Mammary epithelial cell (primary cell): ENCODE data around the gene EIF5A.

- CAGE, long polyA plus RNA = no peak
- RRBS = no CpG with 5 or more reads among the region's 3 CpGs
These were observed 8.2 kb downstream of the C1QBP start for GRCh38 chr17:5430663-5431320.

DNA sequence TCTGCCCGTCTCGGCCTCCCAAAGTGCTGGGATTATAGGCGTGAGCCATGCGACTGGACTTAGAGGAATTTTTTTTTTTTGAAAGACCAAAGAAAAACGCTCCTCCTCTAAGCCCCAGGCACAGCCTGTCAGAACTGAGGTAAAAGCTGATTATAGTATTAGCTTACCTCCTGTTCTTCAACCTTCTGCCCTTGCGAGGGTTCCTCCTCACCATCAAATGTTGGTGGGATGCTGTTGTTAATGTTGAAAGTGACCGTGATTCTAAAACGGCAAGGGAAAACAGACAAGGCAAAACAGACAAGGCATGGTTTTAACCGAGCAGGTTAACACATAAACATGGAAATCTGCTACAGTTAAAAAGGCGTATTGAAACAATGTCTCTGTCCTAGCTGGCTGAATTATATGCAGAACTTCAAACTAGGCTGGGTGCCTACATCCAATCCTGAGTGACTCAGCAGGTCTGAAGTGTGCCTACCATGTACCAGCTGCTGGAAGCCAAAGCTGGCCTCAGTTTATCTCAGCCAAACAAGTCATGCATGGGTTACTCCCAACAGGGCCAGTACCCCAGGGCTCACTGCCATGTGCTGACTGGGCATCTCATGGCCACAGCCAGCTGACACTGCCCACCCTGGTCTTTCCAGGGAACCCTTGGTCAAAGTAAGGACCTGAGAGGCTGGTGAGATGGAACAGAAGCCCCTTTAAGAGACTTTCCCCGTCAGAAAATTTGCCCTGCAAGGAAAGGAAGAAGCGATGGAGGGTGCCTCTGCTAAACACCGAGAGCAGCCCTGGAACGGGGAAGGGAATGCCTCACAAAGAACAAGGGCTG is 4.0 kb downstream of the C1QBP start:
- CAGE, long polyA plus RNA = no peak
- RRBS = no CpG with 5 or more reads among the region's 14 CpGs

DNA sequence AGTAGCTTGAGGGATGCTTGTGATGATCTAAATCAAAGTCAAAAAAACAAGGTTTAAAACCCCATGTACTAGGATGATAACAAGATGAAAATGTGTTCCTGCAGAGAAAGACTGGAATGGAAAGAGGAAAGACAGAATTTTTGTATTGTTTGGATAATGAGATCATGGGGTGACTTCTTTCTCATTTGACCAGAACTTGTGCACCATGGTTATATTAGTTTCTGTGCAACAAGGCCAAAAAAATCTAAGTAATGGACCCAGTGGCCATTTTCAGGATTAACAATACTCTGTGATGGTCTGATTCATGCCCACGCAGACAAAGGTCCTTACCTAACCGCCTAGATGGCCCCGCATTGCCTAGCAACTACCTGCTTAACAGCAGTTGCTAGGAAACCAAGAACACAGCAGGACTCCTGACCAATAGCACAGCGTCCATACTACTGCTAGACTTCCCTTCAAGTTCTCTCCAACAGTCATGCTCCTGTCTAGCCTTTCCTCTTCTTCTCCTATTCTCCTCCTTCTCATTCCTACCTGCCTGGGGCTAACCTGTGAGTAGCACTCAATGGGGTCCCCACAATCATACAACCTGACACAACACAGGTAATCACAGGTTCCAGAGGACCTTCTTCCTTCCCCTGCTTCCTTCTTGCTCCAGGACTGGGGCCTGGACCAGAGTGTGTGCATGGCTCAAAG is 8.0 kb upstream of the ENSG00000286190 start:
- CAGE, long polyA plus RNA = no peak
- RRBS = no CpG with 5 or more reads among the region's 4 CpGs

DNA sequence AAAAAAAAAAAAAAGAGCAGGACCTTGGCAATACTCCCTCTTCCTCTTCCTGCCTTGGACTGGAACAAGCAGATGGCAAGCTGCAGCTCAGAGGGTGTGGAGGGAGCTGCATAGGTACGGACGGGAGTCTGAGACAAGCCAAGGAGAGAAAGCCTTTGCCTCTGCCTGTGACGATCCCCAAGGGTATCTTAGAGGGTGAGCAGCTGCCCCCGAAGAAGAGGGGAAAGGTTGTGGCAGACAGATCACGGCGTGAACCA is 109.2 kb downstream of the AIPL1 start:
- CAGE, long polyA plus RNA = no peak
- RRBS = no CpG with 5 or more reads among the region's 6 CpGs

GRCh38 chr17:6548410-6549201 is 7.7 kb downstream of the PITPNM3 start:
- CAGE, long polyA plus RNA = no peak
- RRBS = no CpG with 5 or more reads among the region's 13 CpGs

- CAGE, long polyA plus RNA = no peak
- RRBS = 71% methylated on average over 2 of the region's 16 CpGs
These were observed 1.6 kb downstream of the PITPNM3 start for GRCh38 chr17:6554524-6555348.

GRCh38 chr17:6687325-6687679 is 25.9 kb downstream of the SLC13A5 start:
- CAGE, long polyA plus RNA = no peak
- RRBS = no CpG with 5 or more reads among the region's 10 CpGs

- CAGE, long polyA plus RNA = no peak
- RRBS = no CpG with 5 or more reads among the region's 11 CpGs
These were observed 12.9 kb downstream of the SLC13A5 start for GRCh38 chr17:6700209-6700797.

DNA sequence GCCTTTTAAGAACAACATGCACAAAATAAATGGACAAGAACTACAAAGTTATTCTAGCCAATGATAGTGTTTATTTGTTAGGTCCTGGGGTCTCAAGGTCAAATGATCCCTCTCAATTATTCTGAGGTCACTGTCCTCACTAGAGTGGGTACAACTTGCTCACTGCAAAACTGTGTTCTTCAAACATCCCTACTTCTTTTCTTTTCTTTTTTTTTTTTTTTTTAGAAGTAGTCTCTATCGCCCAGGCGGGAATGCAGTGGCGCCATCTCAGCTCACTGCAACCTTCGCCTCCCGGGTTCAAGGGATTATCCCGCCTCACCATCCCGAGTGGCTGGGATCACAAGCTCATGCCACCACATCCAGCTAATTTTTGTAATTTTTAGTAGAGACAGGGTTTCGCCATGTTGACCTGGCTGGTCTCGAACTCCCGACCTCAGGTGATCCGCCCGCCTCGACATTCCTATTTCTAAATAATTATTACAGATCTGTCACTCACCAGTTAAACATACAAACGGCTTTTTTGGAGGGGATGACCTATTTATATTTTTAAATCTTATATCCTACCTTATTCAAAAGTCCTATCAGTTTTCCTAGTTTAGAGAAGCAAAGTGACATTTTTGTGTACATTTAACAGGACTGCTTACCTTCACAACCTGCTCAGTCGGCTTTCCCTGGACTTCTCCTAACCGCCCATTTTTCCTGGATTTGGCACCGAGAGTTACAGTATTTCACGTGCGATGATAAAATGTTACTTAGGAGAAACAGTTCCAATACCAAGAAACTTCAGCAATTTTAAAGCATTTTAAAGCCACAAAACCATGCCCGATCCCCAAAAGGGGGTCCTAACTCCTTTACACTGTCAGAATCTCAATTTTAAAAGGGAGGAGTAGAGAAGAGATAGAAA is 913 bp upstream of the RNASEK start:
- CAGE, long polyA plus RNA = no peak
- RRBS = no CpG with 5 or more reads among the region's 20 CpGs

DNA sequence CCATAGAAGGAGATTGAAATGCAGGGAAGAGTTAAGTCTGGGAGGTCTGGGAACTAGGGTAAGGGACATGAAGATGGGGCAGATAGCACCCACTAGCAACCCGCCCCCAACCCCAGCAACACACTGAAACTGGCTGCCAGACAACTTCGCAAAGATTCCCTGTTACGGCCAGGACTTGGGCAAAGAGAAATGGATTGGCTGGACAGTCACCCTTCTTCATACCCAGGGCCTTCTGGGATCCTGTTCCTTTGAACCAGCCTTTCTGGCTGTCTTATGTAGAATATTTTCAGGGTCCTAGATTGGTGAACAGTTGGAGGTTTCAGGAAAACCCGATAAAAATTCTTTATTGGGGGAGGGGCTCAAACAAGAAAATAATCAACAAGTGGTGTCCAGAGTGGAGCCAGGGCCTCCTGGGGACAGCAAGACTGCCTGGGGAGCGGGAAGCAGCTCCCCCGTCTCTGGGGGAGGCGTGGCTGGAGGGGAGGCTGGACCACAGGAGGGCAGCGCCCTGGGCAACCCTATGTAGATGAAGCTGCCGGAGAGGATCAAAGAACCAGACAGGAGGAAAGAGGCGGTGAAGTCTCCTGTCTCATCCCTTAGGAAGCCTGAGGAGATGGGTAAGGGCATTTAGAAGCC is 2.5 kb downstream of the SLC16A11 start:
- CAGE, long polyA plus RNA = no peak
- RRBS = no CpG with 5 or more reads among the region's 10 CpGs

GRCh38 chr17:7098900-7099308 is 15.7 kb downstream of the ASGR2 start:
- CAGE, long polyA plus RNA = no peak
- RRBS = no CpG with 5 or more reads among the region's 6 CpGs

GRCh38 chr17:7220089-7221318 is 766 bp downstream of the ACADVL start:
- CAGE, long polyA plus RNA = no peak
- RRBS = no CpG with 5 or more reads among the region's 48 CpGs

DNA sequence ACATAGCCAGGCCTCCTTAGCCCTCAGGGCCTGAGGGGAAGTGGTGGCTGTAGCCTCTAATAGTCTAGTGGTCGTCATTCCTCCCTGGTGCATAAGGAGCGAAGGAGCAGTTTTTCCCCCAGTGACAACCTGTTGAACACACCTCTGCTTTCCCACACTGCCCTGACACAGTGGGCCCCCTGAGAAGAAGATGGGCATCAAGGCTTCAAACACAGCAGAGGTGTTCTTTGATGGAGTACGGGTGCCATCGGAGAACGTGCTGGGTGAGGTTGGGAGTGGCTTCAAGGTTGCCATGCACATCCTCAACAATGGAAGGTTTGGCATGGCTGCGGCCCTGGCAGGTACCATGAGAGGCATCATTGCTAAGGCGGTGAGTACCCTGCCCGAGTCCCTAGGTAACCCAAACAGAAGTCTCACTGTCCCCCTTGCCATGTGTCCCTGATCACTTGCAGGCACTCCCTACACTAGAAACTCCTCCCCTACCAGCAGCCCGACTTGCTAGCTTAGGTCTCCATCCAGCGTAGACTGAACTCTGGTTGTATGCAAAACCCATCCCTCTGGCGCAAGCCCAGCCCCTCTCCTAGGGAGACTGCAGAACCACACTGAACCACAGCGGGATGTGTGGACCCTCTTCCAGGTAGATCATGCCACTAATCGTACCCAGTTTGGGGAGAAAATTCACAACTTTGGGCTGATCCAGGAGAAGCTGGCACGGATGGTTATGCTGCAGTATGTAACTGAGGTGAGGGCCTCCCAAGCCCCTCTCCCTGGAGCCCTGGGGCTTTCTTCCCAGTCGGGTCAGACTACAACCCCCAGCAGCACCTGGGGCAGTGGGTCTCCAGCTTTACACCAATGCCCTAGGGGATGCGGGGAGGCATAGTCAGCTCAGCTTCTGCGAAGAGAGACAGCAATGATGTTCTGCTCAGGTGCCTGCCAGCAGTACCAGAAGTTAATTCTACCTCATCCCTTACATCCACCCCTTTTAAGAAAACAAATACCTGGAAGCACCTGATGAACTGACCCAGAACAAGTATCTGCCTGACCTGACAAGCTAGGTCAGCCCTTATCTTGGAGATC is 3.1 kb downstream of the ACADVL start:
- CAGE, long polyA plus RNA = no peak
- RRBS = no CpG with 5 or more reads among the region's 17 CpGs

DNA sequence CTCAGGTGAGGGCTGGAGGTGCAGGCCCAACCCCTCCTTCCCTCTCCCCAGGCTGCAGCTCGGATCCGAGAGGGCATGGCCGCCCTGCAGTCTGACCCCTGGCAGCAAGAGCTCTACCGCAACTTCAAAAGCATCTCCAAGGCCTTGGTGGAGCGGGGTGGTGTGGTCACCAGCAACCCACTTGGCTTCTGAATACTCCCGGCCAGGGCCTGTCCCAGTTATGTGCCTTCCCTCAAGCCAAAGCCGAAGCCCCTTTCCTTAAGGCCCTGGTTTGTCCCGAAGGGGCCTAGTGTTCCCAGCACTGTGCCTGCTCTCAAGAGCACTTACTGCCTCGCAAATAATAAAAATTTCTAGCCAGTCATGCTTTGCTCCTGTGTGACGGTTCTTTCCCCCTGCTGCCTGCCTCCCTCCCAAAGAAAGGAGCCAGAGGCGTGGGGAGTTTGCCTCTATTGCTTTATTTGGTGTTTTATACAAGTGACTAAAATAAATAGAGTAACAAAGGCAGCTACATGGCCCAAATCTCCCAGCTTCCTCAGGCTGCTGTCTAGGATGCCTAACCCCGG is 5.2 kb downstream of the ACADVL start:
- CAGE, long polyA plus RNA = no peak
- RRBS = no CpG with 5 or more reads among the region's 12 CpGs

DNA sequence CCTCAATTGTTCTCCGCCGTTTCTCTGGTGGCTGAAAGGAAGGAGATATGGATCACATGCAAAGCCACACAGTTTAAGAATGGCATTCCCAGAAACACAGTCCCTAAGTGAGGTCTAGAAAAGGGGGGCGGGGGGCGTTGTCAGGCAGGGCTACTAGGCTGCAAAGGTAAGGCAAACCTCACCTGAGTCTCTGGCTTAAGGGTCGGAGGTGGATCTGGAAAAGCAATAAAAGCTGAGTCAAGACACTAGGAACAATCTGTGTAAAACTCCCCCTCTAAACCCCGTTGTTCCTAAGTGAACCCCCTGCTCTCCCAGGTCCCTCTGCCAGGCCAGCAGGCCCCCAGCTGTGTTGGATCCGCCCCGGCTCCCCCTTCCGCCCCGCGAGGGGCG is 1.8 kb downstream of the PHF23 start:
- CAGE, long polyA plus RNA = no peak
- RRBS = 2% methylated on average over 5 of the region's 12 CpGs

- CAGE, long polyA plus RNA = no peak
- RRBS = no CpG with 5 or more reads among the region's 8 CpGs
These were observed 1.0 kb downstream of the CTDNEP1 start for GRCh38 chr17:7250554-7250899.

DNA sequence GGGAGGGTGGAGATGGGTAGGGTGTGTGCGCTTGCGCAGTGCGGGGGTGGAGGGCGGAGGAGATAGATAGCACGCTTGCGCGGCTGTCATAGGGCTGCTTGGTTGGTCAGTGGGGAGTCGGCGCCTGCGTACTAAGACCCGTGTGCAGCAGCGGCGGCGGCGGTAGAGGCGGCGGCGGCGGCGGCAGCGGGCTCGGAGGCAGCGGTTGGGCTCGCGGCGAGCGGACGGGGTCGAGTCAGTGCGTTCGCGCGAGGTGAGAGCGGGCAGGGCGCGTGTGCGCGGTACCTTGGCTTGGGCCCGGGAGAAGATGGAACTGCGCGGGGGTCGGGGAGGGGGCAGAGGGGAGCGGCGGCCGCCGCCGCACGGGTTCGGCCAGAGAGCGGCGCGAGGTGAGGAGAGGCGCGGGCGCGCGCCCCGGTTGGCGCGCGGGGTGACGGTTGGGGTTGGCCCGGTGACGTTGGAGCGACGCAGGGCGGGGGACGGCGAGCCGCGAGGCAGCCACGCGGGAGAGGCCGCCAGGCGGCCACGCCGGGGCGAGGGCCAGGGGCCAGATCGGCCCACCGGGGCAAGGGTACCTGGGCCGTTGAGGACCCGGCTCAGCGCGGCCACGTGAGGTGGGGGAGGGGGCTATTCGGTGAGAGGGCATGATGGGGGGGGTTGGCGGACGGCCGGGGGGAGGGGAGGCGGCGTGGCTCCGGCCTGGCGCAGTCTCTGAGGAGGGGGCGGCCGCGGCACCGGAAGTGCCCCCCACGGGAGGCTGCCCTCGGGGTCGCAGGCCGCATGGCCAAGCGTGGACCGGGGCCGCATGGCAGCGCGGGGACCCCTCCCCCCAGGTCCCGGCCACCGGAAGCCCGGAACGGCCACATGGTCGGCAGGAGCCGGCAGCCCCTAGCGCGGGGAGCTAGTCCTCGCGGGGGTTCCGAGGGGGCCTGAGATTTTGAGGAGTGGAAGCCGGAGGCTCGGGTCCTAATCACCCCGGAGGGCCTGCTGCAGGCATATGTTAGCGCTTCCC is at the start of gene EIF5A:
EIF5A (plus strand) TSS at position 129 of the 1,012 bp plus-strand sequence.
- CAGE, long polyA plus RNA = start-site peak on the plus strand centred at position 124 of the sequence, 40 bp wide, 106 reads
- RRBS = 1% methylated on average over 43 of the region's 121 CpGs

- CAGE, long polyA plus RNA = no peak
- RRBS = 7% methylated on average over 12 of the region's 36 CpGs
These were observed 1.1 kb upstream of the NEURL4 start for GRCh38 chr17:7330060-7330819.

DNA sequence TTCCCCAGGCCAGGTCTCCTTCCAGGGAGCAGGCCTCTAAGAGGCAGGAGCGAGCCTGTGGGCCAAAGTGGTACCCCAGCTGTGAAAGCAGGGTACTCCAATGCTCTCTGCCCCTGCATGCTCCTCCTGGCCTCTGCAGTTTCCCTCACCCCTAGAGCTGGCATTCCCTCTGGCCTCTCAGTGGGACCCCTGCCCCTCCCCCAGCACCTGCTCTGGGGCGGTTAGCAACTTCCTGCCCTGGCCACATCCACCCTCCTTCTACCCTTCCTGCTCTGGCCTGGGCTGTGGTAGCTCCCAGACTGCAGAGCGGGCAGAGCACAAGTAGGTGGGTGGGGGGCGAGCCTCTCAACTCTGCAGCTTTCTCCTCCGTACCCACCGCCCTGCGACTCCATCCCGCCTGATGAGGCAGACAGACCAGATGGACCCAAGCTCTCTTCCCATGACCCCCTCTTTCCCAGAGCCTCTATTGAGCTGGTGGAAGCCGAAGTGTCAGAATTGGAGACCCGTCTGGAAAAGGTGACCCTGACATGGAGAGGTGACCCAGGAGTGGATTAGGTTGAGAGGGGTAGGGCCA is 612 bp downstream of the ACAP1 start:
- CAGE, long polyA plus RNA = no peak
- RRBS = no CpG with 5 or more reads among the region's 10 CpGs

DNA sequence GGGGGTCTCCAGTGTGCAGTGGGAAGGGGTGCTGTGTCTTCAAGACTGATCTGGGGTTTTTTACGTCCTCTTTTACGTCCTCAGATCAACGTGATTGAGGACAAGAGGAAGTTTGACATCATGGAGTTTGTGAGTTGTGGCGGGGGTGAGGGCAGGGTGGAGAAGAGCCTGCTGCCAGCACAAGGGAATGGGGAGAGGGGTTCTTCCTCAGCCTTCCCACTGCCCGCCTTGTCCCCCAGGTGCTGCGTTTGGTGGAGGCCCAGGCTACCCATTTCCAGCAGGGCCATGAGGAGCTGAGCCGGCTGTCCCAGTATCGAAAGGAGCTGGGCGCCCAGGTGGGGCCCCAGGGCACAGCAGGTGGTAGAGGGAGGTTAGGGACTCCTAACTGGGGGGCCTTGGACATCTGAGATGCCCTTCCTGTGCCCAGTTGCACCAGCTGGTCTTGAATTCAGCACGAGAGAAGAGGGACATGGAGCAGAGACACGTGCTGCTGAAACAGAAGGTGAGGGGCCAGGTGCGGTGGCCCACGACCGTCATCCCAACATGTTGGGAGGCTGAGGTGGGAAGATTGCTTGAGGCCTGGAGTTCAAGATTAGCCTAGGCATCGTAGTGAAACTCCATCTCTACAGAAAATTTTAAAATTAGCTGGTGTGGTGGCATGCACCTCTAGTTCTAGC is 7.4 kb downstream of the ACAP1 start:
- CAGE, long polyA plus RNA = no peak
- RRBS = no CpG with 5 or more reads among the region's 15 CpGs